Tongue (tissue), 2 donors: Measurements from ENCODE around the gene CFAP221.

DNA sequence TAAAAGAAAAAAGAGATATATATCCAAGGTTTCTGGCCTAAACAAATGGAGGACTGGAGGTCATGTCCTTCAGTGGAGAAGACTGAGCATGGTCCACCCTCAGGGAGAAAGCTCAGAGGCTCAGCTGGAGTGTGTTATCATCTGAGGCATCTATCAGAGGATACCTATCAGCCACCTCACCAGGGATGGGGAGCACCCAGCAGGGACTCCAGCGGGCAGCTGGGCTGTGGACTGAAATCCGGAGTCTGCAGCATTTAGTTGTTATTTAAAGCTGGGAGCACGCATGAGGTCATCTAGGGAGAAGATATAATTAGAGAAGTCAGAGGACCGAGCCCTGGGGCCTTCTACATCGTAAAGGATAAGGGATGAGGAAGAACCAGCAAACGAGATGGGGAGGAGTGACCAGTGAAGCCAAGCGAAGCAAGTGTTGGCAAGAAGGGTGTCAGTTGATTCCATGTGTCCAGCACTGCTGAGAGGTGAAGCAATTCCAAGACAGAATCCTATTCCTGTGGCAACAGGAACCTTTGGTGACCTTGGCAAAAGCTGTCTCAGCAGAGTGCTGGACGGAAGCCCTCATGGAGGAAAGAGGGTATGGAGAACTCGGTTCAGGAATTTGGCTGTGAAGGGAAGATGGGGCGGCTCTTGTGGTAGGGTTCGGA is 70.3 kb downstream of the STEAP3 start:
- RAMPAGE, long total RNA, result no peak

GRCh38 chr2:119366120-119366504 is 522 bp downstream of the C2orf76 start:
- RAMPAGE, long total RNA, result no peak

- RAMPAGE, long total RNA, result no peak
These were observed 43.5 kb downstream of the SCTR start for GRCh38 chr2:119480739-119481200.

GRCh38 chr2:119543945-119544667 is at the start of gene CFAP221:
CFAP221 (plus strand) TSS chr2:119544449.
- RAMPAGE, long total RNA, result no peak

- RAMPAGE, long total RNA, result no peak
These were observed 38.2 kb upstream of the PTPN4 start for GRCh38 chr2:119721473-119721988.

DNA sequence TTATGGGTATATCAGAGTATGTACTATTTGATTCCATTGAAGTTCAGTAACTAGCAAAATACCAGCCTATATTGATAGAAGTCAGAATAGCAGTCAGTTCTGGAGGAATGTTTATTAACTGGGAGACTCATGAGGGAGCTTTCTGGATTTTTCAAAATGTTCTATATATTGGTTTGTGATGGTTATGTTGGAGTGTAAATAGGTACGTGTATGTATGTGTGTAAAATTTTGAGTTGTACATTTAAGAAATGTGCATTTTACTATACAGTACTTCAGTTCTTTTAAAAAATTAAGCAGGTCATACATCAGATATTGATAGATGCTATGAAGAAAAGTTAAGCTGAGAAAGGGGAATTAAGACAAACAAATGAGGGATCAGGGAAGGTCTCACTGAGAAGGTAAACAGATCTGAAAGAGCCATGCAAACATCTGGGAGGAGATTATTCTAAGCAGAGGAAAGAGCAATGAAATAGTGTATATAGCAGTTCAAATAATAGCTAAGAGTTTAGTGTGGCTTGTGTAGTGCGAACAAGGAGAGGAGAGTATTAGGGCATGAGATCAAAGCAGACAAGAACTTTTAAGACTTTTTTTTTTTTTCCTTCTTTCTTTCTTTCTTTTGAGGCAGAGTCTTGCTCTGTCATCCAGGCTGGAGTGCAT is 120.6 kb upstream of the EPB41L5 start:
- RAMPAGE, long total RNA, result no peak

GRCh38 chr2:120238591-120239322 is 13.9 kb upstream of the RALB start:
- RAMPAGE, long total RNA, result no peak

GRCh38 chr2:120252244-120252750 is 355 bp upstream of the RALB start:
- RAMPAGE, long total RNA, result no peak

GRCh38 chr2:120322975-120323569 is 22.9 kb upstream of the INHBB start:
- RAMPAGE, long total RNA, result no peak

- RAMPAGE, long total RNA, result no peak
These were observed 53.2 kb downstream of the INHBB start for GRCh38 chr2:120398903-120399849.

DNA sequence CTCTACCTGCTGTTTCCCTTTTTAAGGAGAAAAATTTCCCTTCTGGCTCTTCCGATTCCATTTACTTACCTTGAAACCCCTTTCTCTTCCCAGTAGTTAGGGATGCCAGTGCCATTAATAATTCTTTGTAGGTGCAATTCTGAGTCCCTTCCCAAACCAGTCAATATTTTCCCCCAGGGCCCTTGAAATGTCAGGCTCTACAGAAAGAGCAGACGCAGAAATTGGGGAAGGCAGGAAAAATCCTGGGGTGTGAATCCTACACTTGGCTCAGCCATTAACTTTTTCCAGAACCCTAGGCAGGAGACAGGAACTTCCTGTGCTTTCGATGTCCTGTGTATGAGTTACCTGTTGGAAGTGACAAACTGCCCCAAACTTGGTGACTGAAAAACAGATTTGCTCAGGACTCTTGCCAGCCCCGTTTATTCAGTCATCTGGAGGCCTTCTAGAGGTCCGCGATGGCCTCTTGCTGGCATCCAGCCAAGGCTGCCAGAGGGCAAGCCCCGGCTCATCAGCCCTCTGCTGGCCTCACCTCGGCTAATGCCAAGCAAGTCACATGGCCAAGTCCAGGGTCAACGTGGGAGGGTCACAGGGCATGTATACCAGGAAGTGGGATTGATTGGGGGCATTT is 179.1 kb downstream of the INHBB start:
- RAMPAGE, long total RNA, result no peak

DNA sequence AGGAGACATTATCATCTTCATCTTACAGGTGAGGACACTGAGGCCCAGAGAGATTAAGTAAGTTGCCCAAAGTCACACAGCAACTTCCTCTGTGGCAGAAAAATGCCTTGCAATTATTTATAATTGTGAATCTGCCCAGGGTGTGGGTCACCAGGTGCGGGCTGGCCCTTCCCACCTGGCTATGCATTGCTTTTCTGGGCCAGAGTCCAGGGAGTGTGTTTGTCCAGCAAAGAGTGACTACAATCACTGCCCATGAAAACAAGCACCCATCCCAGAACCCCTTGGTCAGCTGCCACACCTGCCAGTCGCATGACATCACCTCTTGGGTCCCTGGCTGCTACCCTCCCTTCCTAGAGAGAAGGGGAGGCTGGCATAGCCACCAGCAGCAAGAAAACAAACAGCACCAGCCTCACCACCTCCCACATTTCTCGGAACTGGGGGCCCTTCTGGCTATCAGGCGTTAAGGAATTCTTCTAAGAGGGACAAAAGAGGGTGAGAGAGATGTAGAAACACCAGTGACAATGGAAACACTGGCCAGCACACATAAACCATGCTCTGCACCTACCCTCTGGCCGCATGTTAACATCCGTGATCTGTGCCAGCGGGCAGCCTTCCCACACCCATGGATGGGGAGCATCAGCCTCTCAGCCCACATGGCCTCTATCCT is 109.8 kb upstream of the GLI2 start:
- RAMPAGE, long total RNA, result no peak

GRCh38 chr2:120820149-120820751 is 84.6 kb downstream of the GLI2 start:
- RAMPAGE, long total RNA, result no peak

DNA sequence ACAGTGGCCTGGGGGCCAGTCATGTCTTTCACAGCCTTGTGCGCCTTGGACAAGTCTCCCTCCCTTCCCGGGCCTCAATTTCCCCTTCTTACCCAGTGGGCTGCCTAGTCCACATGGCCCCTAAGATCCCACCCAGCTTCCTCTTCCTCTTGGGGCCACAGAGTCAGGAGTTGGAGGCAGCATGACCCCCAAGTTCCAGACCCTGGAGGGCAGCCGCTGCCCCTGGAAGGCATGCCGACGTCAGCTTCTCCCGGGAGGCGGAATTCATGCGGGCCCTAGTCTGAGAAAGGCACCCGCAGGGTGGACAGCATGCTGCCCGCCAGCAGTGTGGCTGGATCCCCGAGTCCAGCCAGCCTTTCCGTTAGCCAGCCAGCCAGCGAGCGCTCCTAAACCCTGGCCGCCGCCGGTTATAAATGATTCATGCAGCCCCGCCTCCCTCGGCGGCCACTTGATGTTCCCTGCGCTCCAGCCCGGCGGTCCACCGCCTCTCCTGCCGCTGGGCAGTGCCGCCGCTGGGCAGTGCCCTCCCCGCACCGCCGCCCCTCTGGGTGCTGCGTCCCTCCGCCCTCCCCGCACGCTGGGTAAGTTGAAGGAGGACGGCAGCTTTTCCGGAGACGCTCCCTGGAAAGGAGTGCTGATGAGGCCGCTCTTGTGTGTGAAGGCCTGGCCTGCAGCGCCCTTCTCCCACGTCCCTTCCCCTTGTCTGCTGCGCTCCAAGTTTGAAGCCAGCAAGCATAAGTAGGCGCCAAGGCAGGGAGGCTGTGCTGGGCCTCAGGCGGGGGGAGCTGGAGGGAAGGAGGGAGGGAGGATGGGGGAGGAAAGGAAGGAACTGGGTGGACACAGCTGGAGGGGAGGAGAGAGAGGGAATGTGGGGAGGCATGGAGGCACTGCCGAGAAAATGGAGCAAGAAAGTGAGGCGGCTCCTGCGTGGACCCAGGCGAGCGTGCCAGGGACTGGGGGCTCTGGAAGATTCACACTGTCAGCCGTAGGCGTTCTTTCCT is 131.7 kb downstream of the GLI2 start:
- RAMPAGE, long total RNA, result no peak

GRCh38 chr2:120904526-120904976 is 168.9 kb downstream of the GLI2 start:
- RAMPAGE, long total RNA, result no peak

DNA sequence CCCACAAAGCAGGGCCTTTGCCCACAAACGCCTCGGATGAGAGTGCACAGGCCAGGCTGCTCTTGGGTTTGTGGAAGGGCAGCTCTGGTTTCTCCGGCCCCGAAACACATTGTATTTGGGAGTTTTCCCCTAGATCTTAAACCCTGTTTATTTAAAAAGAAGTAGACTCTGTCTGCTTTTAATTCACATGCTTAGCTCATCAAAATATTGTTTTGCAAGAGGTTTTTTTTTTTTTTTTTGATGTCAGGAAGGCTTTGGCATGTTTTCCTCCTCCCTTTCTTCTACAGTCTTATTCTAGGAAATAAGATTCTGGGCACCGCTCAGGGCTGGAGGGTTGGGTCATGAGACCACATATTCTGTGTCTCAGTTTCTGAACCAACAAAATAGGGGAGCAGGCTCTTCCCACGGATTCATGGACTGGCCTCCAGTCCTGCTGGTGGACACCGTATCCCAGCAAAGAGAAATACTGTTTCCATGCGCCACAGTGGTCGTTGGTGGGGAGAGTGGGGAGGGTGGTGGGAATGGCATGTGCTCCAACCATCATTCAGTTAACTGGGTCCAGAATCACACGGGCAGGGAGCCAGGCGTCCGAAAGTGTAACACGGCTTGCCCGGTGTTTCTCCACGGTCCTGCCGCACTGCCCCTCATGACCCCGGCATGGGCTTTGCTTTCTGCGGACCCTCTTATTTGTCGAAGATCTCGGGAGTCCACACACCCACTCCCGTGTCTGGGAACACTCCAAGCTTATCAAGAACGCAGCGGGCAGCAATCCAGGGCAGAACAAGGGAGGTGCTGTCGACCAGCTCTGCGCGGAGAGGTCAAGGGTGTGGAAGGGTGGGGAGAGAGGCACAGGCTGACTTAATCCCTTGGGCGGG is 176.6 kb downstream of the GLI2 start:
- RAMPAGE, long total RNA, result no peak

GRCh38 chr2:121015606-121016768 is 269.0 kb downstream of the TFCP2L1 start:
- RAMPAGE, long total RNA, result no peak

GRCh38 chr2:121203637-121204225 is 81.3 kb downstream of the TFCP2L1 start:
- RAMPAGE, long total RNA, result no peak

DNA sequence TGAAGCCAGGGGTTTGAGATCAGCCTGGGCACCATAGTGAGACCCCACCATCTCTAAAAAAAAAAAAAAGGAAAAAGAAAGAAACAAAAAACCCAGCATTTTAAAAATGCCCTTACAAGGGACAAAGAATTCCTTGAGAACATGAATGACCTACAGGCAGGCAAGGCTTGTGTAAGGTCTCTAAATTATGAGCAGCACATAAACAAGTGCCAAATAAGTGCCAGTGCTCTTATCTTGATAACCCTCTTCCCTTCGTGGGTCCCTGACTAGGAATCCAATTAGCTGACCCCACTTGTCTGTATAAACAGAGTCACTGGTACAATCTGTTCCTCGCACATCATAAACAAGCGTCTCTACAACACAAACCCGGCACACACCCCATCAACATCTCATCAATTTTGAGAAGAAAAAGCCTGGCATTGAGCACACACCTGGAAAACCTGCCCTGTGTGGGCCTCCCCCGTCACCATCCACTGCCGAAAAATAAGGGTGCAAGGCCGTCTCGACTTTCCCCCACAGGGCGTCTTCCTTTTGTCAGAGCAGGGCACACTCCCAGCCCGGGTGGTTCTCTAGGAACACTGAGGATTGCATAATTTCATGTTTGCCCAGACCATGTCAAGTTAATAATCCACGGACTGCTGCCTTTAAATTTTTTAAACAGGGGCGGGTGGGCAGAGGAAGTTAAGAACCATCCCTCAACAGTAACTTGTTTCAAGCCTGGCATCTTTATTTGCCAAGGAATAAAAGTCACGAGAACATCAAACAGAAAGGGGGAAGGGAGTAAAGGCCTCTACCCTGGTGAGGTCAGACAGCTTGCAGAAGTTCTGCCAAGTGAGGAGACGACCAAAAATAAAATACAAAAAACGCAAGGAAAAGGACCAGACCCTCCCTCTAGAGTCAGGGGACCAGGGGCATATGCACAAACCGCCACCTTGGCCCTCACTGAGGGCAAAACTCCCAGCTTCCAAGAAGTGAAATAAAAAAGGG is 2.2 kb downstream of the TFCP2L1 start:
- RAMPAGE, long total RNA, result no peak

GRCh38 chr2:121335804-121336288 is 50.8 kb upstream of the TFCP2L1 start:
- RAMPAGE, long total RNA, result no peak